ENCODE data around the gene EMILIN3.

GRCh38 chr20:40619050-40619700 lies 69.9 kb downstream of the MAFB start:
- PRO-cap = no peak
CAGE:
- cytosol, long polyA plus RNA = no peak
- long polyA plus RNA = no peak
- nucleus, long polyA plus RNA = no peak

- PRO-cap = no peak
CAGE:
- cytosol, long polyA plus RNA = no peak
- long polyA plus RNA = no peak
- nucleus, long polyA plus RNA = no peak
These were observed 44.3 kb upstream of the PLCG1 start for GRCh38 chr20:41092856-41093539.

- PRO-cap = no peak
CAGE:
- cytosol, long polyA plus RNA = no peak
- long polyA plus RNA = no peak
- nucleus, long polyA plus RNA = no peak
These were observed 41.9 kb upstream of the PLCG1 start for GRCh38 chr20:41095220-41096090.

DNA sequence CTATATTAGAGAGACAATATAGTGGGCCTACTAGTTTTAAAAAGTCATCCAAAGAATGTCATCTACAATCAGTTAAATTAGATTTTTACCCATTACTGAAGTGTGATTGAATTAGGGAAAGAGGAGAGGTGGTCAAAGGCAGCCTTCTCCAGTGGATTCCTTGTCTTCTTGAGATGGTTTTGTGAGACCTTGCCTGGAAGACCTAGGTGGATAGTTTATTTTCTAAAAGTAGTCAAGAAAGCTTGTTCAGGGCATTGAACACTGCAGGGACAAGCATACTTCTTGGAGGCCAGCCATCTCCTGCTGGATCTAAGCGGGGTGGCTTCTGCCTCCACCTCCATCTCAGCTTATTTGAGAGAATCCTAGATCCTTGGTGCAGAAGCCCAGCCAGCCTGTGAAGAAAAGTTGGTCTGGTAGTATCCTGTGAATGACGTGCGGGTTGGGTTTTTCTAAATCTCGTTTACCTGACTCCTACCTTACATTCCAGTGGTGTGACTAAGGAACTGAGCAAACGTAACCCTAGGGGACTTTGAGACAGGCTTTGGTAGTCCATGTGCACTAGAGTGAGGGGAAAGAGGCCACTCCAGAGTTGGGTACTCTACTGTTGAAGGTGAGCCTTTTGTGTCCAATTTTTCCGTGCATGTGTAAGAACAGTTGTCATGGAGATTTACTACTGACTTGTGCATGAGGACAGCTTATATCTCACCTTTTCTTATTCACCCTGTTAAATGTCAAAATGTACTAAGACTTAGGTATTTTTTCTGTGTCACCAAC lies 26.6 kb upstream of the PLCG1 start:
- PRO-cap = no peak
CAGE:
- cytosol, long polyA plus RNA = no peak
- long polyA plus RNA = no peak
- nucleus, long polyA plus RNA = no peak

DNA sequence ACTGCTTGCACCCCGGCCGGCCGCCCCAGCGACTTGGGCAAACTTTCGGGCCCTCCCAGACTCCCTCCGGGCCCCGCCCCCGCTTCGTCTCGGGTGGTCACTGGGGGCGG lies 432 bp downstream of the PLCG1 start:
- PRO-cap = no peak
CAGE:
- cytosol, long polyA plus RNA = no peak
- long polyA plus RNA = no peak
- nucleus, long polyA plus RNA = no peak

DNA sequence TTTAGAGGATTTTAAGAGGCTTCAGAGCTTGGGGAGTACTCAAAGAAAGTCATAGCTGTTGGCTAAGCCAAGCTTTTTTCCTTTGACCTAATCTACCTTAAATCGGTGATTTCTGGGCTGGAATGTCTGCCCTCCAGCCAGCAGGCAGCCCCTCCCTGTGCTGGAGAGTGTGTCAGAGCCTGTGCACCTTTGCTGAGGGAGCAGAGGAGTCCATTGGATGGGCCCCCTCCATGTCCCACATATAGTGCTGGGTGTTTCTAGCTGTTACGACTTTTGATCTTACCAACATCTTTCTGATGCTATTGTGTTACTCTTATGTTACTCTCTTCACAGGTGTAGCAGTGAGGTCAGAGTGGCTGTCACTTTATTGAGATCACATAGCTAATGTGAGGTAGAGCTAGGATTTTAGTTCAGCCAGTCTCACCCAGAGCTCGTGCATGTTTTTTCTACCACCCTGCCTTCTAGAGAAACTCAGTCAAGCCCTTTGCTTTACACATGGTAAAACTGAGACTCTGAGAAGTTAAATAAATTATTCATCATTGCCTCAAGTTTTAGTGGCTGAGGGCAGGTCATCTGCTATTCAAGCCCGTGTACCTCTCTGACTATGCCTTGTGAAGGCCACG lies 21.1 kb downstream of the PLCG1 start:
- PRO-cap = no peak
CAGE:
- cytosol, long polyA plus RNA = no peak
- long polyA plus RNA = no peak
- nucleus, long polyA plus RNA = no peak

- PRO-cap = no peak
CAGE:
- cytosol, long polyA plus RNA = no peak
- long polyA plus RNA = no peak
- nucleus, long polyA plus RNA = no peak
These were observed 25.7 kb downstream of the PLCG1 start for GRCh38 chr20:41162919-41163527.

DNA sequence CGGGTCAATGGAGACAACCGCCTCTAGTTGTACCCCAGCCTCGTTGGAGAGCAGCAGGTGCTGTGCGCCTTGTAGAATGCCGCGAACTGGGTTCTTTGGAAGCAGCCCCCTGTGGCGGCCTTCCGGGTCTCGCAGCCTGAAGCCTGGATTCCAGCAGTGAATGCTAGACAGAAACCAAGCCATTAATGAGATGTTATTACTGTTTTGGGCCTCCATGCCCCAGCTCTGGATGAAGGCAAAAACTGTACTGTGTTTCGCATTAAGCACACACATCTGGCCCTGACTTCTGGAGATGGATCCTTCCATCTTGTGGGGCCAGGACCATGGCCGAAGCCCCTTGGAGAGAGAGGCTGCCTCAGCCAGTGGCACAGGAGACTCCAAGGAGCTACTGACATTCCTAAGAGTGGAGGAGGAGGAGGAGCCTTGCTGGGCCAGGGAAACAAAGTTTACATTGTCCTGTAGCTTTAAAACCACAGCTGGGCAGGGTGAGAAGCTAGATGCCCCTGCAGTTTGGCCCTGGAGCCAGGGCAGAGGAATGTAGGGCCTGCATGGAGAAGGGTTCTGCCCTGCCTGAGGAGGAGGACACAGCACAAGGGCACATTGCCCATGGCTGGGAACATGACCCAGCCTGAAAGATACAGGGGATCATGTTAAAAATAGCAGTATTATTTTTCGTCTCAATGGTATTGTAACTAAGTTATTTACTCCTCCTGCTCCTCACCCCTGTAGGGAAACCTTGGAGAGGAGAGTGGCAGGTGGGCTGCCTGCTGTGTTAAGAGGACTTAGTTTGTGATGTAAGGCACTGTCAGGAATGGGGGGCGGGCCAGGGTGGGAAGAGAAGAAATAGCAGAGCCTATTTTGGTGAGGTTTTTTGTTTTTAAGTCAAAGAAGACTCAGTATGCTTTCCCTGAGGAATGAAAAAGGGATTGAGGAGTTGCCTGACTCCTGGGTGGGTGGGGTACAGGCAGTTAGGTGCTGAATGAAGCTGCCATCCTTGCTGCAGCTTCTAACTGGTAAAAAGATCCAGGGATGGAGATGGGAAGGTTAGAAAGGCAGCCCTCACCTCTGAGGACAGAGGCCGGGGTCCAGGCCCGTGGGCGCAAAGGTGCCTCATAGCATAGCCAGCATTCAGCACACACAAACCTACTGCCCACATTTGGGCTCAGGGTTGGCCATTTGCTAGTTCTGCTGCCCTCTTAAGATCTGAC lies 37.5 kb downstream of the PLCG1 start:
- PRO-cap = no peak
CAGE:
- cytosol, long polyA plus RNA = no peak
- long polyA plus RNA = no peak
- nucleus, long polyA plus RNA = no peak

DNA sequence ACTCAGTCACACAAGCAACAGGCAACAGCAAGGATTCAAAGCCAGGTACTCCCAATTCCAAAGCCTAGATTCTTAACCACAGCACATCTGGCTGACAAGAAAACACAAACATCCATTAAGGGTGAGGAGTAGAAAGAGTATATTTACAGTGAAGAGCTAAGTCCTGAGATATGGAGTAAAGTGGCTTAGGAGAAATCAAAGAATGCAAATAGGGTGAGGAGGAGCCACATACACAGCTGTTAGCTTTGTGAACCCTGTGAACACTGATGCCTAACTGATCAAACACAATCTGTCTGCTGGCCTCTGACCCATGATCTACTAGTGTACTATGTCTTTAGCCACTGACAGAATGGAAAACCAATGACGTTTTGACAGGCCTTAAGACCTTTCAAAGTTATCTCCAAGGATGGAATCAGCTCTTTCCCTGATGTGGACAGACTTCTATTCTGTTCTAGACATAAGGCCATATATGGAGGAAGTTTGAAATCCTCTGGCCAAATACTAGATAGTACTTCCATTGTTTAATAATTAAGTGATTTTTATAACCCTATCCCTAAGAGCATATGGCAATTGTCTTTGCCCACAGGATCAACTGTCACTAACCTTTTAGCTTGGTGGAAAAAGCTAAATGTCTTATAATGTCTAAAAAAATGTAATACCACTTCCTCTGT lies 75.1 kb downstream of the ZHX3 start:
- PRO-cap = no peak
CAGE:
- cytosol, long polyA plus RNA = no peak
- long polyA plus RNA = no peak
- nucleus, long polyA plus RNA = no peak

DNA sequence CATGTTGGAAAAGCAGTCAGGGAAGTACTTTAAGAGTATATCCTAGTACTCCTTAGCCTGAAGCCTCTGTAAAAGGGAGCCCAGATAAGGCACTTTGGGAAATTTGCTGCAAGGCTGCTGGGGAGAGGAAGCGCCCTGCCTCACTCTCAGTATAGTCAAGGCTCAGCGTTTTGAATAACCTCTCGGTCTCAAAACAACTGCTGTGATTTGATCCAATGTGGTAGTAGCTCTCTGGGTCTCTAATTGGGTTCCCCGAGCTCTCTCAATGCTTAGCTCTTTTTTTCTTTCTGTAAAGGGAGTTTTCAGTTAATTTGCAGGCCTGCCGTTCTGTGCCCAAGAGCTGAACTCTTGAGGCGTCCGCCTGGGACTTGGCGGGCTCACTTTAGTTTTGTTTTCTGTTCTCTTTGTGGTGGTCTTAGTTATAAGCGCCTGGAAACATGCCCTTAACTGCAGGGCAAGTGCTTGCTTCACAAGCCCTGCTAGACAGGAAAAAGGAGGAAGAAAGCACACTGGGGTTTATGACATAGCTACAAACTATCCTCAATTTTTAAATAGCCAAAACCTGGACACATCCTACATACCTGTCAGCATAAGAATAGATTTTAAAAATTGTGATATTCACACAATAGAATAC lies 41.1 kb downstream of the ZHX3 start:
- PRO-cap = no peak
CAGE:
- cytosol, long polyA plus RNA = no peak
- long polyA plus RNA = no peak
- nucleus, long polyA plus RNA = no peak

GRCh38 chr20:41339800-41340388 lies 727 bp upstream of the LPIN3 start:
- PRO-cap = bidirectional peak, plus-strand start at chr20:41340212, minus-strand start at chr20:41340066
CAGE:
- cytosol, long polyA plus RNA = no peak
- long polyA plus RNA = no peak
- nucleus, long polyA plus RNA = no peak

- PRO-cap = no peak
CAGE:
- cytosol, long polyA plus RNA = no peak
- long polyA plus RNA = no peak
- nucleus, long polyA plus RNA = no peak
These were observed 538 bp downstream of the LPIN3 start for GRCh38 chr20:41341190-41341527.

DNA sequence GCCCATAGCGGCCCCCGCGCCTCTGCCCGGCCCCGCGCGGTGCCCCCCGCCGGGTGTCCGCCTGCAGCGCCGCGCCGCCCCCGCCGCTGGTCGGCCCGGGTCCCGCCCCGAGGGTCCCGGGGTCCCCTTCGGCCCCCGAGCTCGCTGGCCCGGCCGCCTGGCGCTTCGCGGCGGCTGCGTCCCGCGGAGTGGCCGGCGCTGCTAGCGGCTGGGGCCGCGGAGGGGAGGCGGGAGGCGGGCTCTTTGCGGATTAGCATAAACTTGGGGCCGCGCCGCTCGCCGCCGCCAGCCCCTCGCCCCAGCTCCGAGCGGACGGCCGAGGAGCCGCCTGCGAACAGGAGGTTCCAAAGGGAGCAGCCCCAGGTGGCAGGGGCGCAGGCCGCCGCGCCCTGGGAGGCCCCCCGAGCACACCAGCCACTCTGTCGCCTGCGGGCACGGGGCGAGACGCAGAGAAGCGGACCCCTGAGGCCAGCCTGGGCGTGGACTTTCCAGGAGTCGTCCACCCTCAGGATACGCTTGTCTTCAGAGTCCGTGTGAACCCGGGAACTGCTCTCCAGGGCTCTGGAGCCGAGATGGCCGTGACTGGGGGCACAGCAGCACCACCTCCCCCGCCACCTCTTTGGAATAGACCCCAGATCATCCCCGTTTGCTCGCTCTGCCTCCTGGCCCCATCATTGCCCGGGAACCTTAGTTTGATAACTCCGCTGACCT lies at the start of gene EMILIN3:
TSS of gene EMILIN3 (minus strand) at position 190 of the 711 bp plus-strand sequence.
- PRO-cap = no peak
CAGE:
- cytosol, long polyA plus RNA = no peak
- long polyA plus RNA = no peak
- nucleus, long polyA plus RNA = no peak

- PRO-cap = no peak
CAGE:
- cytosol, long polyA plus RNA = no peak
- long polyA plus RNA = no peak
- nucleus, long polyA plus RNA = no peak
These were observed 351.4 kb upstream of the CHD6 start for GRCh38 chr20:41969475-41970048.

GRCh38 chr20:43457135-43457333 lies 662 bp upstream of the SRSF6 start:
- PRO-cap = no peak
CAGE:
- cytosol, long polyA plus RNA = no peak
- long polyA plus RNA = no peak
- nucleus, long polyA plus RNA = no peak

DNA sequence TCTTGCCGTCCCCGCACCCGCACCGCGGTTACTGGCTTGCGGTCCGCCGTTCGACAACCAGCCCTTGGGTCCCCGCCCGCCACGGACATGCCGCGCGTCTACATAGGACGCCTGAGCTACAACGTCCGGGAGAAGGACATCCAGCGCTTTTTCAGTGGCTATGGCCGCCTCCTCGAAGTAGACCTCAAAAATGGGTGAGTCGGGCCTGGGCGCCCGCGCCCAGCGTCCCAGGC lies 167 bp downstream of the SRSF6 start:
- PRO-cap = no peak
CAGE:
- cytosol, long polyA plus RNA = no peak
- long polyA plus RNA = no peak
- nucleus, long polyA plus RNA = no peak

DNA sequence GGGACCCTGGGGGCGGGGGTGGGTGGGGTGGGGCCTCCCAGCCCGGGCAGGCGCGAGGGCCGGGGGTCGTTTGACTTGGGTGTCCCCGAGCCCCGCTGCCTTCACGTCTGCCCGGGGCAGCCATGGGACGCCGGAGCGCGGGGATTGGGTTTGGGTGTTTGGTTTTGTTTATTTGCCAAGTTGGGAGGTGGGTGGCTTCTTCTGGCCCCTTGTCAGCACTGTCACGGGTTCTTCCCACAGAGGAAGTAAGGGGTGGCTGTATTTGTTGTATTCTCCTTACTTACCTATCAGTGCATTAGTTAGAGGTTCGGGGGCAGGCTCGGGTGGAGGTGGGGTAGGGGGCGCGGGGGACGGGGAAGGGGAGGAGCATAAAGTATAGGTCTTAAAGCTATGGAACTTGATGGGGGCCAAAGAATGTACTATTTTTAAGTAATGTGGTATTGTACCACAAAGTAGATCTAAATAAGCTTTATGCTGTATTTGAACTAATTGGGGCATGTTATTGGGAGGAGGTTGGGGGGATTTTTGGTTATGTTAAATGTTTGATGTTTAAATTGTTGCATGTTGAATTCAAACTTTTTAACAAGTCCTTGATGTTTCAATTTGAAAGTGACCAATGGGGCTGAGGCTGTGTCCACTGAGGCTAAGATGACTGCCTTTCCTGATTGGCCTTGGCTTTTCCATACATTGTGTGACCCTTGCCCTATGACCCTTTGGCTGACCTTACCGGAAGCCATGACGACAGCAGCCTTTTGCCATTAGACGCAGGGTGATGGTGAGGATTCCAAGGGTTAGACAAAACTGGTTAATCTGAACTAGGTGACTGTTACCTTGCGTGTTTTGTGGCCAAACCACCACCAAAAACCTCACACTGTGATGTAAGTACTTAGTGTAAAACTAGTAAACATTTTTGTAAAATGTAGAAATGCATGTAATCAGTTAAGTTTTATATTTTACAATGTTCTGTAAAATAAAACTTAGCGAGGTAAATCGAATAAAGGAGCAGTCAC lies 1.2 kb downstream of the SRSF6 start:
- PRO-cap = unidirectional peak, minus-strand start at position 124 of the sequence
CAGE:
- cytosol, long polyA plus RNA = no peak
- long polyA plus RNA = no peak
- nucleus, long polyA plus RNA = no peak

GRCh38 chr20:43508574-43509275 lies 1.2 kb downstream of the L3MBTL1 start:
- PRO-cap = no peak
CAGE:
- cytosol, long polyA plus RNA = no peak
- long polyA plus RNA = no peak
- nucleus, long polyA plus RNA = no peak

- PRO-cap = no peak
CAGE:
- cytosol, long polyA plus RNA = no peak
- long polyA plus RNA = no peak
- nucleus, long polyA plus RNA = no peak
These were observed 2.3 kb upstream of the SGK2 start for GRCh38 chr20:43556361-43557157.

DNA sequence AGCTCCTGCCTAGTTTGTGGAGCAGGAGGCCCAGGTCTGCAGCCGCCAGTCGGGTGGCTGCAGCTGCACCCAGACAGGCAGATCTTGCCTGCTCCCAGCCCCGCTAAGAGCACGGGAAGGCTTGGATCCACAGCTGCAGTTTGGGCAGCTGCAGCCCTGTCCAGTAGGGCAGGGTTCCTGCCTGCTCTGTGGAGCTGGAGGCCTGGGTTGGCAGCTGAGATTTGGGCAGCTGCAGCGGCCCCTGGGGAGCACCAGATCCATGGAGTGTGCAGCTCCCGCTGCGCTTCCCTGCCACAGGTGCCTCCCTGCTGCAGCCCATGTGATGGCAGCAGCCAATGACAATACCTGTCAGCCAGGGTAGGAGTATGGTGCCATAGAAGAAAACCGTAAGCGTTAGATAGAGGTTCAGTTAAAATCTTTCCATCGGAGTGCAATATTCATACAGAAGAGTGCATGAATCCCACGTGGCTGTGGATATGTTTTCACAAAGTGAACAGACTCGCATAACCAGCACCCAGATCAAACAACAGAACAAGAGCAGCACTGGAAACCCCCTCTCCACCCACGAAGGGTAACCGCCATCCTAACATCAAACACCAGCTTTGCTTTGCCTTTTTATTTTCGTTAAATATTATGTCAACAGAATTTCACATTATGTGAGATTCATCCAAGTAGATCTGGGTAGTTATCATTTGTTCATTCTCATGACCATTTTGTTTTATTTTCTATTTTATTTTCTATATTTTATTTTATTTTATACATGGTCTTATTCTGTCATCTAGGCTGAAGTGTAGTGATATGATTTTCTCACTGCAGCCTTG lies 4.8 kb downstream of the GTSF1L start:
- PRO-cap = no peak
CAGE:
- cytosol, long polyA plus RNA = no peak
- long polyA plus RNA = no peak
- nucleus, long polyA plus RNA = no peak